Thoracic aorta endothelial cell (primary cell): ENCODE results near the genes ANXA9 and TMOD4.

GRCh38 chr1:150281565-150282433 lies 555 bp upstream of the CIART start:
- CAGE, long polyA plus RNA = no peak

DNA sequence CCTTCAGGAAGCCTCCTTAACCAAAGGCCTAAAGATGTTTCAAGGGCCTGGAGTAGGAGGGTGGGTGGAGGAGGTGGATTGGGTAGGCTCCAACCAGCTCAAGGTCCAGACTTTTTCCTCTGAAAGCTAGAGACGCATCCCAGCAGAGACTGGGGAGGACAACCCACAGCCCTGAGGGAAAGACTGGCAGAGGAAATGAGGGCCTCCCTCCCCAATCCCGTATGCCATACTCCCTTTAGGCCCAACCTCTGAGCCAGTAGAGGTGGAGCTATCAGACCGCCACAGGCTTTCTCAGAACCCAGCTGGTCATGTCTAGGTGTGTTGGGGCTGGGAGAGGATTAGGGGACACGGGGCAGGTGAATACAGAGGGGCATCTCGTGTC lies 1.1 kb downstream of the ECM1 start:
- CAGE, long polyA plus RNA = no peak

DNA sequence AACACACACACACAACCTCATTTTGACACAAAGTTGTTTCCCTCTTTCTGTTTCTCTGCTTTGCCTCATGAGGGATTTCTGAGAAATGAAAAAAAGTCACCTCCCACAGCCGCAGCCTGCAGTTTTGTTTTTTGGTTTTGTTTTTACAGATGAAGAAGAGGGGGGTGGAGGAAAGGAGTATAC lies 12.1 kb downstream of the MCL1 start:
- CAGE, long polyA plus RNA = no peak

- CAGE, long polyA plus RNA = no peak
Measured at GRCh38 chr1:150580211-150580672, 832 bp upstream of the MCL1 start.

DNA sequence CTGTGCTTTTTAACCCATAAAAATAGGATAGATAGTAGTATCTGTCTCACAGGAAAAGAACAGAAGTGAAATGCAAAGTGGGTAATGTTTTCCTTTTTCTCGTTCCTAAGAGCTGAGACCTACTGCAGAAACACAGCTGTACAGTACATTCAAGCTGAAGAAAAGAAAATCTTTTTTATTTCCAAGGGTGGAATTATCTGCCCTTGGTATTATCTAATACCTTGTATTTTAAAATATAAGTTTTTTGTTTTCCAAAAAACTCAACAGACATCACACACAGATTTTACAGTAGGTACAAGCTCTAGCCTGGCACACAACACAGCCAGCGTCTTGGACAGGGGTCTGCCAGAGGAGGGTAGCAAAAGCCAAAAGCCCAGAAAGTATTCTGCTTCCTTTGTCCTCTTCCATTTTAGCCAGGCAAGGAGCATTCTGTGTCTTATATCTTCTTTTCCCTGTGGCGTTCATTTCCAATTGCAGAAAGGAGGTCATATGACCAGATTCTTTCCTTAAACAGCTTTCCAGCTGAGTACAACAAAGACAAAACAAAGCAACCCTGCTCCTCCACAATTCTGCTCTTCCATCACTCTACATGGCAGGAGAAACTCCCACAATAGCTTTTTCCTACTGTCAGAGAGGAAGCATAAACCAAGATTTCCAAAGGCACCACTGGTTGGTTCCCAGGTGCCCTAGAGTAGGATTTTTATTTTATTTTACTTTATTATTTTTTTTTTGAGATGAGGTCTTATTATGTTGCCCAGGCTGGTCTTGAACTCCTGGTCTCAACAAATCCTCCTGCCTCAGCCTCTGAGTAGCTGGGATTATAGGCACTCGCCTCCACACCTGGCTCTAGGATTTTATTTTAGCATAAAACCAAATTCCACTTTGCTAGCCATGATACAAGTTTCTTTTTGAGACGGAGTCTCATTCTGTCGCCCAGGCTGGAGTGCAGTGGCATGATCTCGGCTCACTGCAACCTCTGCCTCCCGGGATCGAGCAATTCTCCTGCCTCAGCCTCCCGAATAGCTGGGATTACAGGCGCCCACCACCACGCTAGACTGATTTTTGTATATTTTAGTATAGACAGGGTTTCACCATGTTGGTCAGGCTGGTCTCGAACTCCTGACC lies 19.6 kb downstream of the ENSA start:
- CAGE, long polyA plus RNA = no peak

- CAGE, long polyA plus RNA = no peak
Measured at GRCh38 chr1:150808691-150809487, 829 bp upstream of the CTSK start.

GRCh38 chr1:150875258-150875559 lies 1.2 kb downstream of the ARNT start:
- CAGE, long polyA plus RNA = no peak

- CAGE, long polyA plus RNA = no peak
Measured at GRCh38 chr1:150963602-150964789, 10.6 kb downstream of the CERS2 start.

- CAGE, long polyA plus RNA = no peak
Measured at GRCh38 chr1:150965770-150966927, 8.5 kb downstream of the CERS2 start.

DNA sequence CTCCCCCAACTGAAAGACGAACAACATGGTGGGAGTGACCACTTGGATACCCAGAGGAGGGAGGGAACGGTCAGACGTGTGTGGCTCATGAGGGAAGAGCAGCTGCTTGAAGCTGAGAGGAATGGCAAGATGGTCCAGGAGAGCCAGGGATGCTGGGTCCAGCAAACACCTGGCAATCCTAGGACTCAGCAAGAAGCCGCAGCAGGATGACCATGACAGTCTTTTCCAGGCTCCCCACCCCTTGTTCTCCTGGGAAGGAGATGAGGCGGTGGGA lies 3.8 kb downstream of the CERS2 start:
- CAGE, long polyA plus RNA = no peak

GRCh38 chr1:150979482-150980013 lies 2.5 kb upstream of the ANXA9 start:
- CAGE, long polyA plus RNA = no peak

DNA sequence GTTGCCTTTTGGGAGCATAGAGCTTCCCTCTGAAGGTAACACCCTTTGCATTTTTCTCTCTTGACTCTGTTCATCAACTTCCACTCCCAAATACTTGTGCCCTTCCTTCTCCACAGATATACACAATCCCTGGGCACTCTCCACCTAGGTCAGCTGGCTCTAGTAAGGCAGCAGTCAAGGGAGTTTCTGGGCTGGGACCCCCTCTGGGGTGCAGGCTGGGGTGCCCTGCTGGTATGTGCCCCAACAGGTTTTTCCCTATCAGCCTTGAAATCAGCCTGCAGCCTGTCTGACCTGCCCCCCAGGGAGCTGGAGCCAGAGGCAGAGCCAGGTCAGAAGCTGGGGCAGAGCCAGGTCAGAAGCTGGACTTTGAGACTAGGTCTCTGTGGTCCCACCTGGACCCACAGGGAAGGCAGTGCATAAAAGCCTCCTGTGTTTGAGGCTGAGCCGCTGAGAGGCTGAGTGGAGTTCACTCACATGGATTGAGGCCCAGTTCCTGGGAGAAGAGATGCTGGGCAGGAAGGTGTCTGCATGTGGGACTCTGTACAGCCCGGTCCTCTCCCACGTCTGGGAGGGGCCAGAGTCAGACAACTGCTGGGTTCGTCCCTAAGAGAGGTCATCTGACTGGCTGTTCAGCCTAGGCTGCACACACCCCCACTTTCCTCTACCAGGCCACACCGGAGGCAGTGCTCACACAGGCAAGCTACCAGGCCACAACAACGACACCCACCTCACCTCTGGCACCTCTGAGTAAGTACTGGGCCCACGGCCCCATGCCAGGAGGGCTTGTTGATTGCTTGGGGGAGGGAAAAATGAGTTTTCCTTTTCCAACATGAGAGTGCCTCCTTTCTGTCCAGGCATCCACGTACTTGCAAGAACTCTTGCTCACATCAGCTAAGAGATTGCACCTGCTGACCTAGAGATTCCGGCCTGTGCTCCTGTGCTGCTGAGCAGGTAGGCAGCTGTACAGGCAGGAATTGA lies at the start of gene ANXA9:
ANXA9 (plus strand) TSS at position 660 of the 978 bp plus-strand sequence.
- CAGE, long polyA plus RNA = no peak

- CAGE, long polyA plus RNA = no peak
Measured at GRCh38 chr1:151054798-151055935, 4.3 kb downstream of the CDC42SE1 start.

DNA sequence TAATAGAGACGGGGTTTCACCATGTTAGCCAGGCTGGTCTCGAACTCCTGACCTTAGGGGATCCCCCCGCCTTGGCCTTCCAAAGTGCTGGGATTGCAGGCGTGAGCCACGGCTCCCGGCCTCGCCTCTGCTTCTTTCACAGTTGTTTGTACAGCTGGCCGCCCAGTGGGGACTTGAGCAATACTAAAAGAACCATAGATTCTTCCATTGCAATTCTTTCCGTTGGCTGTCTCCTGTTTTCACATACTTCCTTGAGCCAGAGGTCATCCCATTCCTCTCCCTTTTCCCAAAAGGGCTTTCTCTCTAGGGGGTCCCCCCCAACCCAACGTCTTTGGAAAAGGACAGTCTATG lies 1.1 kb downstream of the GABPB2 start:
- CAGE, long polyA plus RNA = no peak

DNA sequence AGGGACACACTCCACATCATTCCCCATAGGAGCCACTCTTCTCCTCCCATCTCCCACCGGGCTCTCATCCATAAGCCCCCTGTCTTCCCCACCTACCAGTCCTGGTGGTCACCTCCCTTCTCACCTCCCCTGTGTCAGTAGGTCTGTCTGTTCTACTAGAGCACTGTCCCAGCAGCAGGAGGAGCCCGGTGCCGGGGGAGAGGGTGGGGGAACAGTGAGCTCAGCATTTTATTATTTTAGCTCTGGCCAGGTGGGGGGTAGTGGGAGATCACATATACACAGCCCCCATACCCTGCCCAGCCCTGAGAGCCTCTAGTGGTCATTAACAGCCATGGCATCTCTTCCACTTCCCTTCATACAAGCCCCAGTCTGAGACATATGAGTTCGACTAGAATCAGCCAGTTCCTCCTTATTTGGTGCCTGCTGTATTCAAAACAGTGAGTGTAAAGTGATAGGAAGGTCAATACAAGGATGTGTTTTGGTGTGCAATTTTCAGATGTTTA lies at the start of gene TMOD4:
TMOD4 (minus strand) TSS at position 154 of the 503 bp plus-strand sequence.
- CAGE, long polyA plus RNA = no peak

GRCh38 chr1:151196344-151196675 lies 2.0 kb upstream of the PIP5K1A start:
- CAGE, long polyA plus RNA = no peak

DNA sequence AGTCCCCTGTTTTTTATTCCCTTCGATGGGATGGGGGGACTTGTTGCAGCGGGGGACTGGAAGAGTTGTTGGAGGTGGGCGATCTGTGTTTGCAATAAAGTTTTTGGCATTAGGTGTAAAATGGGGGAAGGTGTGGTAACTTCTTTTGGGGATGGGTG lies 740 bp downstream of the PSMB4 start:
- CAGE, long polyA plus RNA = no peak

- CAGE, long polyA plus RNA = no peak
Measured at GRCh38 chr1:151405816-151406260, 6.5 kb downstream of the PSMB4 start.

GRCh38 chr1:151510500-151510844 lies 715 bp upstream of the CGN start:
- CAGE, long polyA plus RNA = no peak

DNA sequence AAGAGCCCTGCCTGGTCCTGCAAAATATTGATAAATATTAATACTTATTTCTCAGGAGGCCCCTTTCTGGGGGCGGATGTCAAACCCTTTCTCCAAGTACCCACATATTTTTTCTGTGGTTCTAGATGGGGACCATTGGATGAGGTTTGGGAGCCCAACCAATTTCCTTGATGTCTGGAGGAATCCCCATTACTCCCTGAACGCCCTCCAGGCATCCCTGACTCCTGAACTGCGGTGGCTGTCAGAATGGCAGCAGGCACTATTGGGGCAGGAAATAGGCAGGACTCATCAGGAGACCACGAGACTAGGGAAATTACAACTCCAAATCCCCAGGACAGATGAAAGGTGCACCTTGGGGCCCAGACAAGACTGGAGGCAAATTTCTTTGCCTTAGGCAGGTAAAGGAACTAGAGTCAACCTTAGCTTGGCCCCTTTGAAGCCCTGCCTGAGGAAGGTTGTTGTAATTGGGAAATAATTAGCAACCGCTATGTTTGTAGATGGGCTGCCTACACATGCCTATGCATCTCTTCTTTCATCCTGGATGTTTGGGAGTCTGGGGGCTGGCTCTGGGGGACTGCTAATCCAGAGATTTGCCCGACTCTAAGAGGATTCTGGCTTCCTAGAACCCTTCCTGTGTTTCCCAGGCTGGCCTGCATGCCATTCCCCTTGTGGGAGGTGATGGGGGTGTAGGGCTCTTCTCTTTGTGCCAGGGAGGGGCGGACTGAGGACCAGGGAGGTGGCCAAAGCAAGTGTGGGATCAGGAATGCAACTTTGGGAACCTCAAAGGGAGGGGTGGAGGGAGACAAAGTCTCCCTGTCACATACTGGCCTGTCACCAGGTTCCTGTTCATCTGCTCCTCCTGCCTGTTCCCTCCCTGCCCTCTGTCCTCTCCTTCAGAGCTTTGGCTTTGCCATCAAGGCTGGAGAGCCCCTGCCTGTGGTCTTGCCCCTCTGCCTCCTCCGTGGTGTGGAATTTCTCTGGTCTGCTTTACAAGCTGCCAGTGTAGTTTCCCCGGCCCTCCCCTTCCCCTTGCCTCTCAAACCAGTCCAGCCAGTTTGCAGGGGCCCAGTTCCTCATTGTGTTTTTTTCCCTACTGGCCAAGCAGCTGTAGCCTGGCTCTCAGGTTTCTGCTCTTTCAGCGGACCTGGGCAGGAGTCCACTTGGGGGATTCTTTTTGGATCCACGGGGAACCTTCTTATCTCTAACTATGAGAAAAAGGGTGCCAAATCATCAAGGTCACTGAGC lies 1.5 kb downstream of the CGN start:
- CAGE, long polyA plus RNA = no peak